Placental epithelial cell (primary cell): ENCODE data around the genes ELF4, OR13H1, SMIM10L2A and CT45A1.

DNA sequence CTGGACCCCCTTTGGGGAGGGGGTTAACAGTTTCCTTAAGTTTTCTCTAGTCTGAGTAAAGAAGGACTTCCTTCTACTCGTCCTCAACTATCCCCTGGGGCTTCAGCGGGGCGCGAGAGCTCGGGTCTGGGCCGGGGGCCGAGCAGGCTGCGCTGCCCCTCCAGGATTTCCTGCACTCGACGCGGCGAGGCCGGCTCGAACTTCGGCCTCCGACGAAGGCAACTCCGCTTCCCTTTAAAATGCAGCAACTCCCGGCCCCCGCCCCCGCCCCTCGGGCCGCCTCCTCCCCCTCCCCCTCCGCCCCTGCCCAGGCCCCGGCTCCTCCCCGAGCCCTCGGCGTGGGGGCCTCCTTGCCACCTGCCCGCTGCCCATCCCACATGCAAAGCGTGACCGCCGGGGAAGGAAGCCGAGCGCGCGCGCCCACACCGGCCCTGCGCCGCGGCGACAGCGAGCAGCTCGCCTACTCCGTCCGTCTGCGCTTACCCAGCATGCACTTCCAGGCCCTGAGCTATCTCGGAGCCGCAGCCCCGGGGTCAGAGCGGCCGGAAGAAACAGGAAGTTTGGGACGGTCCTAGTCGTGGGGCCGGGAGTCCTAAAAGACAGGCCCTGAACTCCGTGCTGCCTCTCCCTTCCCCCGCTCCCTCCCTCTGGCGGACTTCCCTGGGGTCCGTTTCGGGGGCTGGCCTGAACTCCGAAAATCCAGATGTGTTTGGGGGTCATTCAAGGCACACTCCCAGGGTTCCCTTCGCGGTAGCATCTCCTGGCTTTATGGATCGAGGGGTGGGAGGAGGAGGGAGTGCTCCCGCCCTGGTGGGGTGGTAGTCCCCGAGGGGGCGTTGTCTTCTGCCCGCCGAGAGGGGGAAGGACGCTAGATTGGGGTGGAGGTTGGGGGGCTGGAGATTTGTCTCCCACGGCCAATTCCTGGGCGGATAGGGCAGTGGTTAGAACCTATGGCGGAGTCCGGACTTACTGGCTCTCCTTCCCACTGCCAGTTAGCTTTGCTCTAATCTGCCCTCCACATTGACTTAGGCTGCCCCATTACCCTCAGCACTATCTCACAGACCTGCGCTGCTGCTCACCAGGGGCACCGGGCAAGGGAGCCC, 25.1 kb upstream of the BCORL1 start:
- CAGE, long polyA plus RNA: no peak

- CAGE, long polyA plus RNA: no peak
Observed at GRCh38 chrX:129979067-129979564, 3.3 kb upstream of the BCORL1 start.

- CAGE, long polyA plus RNA: no peak
Observed at GRCh38 chrX:130073876-130074396, 36.4 kb downstream of the ELF4 start.

- CAGE, long polyA plus RNA: no peak
Observed at GRCh38 chrX:130110086-130111153, at the start of gene ELF4. Gene ELF4 (minus strand): TSS chrX:130110497.

GRCh38 chrX:130114294-130114667, 4.0 kb upstream of the ELF4 start:
- CAGE, long polyA plus RNA: no peak

GRCh38 chrX:130887067-130887810, 15.8 kb downstream of the ENOX2 start:
- CAGE, long polyA plus RNA: no peak

DNA sequence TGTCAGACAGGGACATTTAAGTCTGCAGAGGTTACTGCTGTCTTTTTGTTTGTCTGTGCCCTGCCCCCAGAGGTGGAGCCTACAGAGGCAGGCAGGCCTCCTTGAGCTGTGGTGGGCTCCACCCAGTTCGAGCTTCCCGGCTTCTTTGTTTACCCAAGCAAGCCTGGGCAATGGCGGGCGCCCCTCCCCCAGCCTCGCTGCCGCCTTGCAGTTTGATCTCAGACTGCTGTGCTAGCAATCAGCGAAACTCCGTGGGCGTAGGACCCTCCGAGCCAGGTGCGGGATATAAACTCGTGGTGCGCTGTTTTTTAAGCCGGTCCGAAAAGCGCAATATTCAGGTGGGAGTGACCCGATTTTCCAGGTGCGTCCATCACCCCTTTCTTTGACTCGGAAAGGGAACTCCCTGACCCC, 38.1 kb downstream of the IGSF1 start:
- CAGE, long polyA plus RNA: no peak

DNA sequence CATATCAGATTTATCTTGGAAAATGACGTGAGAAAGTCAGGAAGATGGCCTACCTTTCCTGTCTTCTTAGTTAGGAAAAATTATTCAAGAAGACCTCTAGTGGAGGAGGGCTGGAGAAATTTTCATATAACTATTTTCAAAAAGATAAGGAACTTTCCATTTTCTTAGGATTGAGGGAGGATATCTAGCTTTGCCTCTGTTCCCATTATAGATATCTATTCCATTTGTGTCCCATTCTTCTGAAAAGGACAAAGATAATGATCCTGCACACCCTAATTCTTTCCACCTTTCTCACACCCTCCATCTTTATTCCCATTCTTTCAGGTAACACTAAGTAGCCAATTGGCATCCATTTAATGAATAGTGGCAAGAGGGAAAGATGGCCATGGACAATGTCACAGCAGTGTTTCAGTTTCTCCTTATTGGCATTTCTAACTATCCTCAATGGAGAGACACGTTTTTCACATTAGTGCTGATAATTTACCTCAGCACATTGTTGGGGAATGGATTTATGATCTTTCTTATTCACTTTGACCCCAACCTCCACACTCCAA, at the start of gene OR13H1:
Gene OR13H1 (plus strand): TSS at position 380 of the 554 bp plus-strand sequence.
- CAGE, long polyA plus RNA: no peak

- CAGE, long polyA plus RNA: no peak
Observed at GRCh38 chrX:131812669-131813525, 210.2 kb upstream of the STK26 start.

GRCh38 chrX:133414792-133415016, 585 bp downstream of the GPC4 start:
- CAGE, long polyA plus RNA: no peak

DNA sequence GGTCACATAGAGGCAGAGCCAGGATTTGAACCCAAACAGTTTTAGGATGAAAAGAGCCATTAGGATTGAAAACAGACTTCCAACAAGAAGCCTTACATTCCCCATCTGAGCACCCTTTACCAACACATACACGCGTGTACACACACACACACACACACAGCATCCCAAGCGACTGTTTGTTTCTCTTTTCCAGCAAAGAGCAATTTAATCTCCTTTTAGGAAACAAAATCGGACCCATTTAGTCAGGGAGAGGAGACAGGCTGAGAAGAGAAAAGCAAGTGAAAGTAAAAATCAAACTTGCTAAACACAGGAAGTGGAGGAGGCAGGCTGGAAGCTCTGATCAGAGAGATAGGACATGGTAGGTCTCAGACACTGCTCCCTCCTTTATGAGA, 62.4 kb downstream of the GPC3 start:
- CAGE, long polyA plus RNA: no peak

DNA sequence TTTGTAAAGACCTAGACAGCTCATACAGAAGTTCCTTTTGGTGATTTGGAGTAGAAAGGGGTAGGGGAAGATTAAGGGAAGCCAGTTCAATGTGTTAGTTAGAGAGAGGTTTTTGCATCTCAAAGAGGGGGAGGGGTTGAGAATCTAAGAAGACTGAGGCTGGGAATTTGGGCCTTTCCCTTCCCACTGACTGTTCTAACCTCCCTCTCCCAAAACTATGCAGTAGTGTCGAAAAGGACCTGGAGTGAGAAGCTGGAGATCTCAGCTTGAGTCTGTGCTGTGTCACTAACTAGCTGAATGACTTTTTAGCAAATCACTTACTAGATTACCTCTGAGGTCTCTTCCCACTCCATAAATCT, 55.7 kb upstream of the CCDC160 start:
- CAGE, long polyA plus RNA: no peak

GRCh38 chrX:134448119-134448417, 11.9 kb upstream of the HPRT1 start:
- CAGE, long polyA plus RNA: no peak

GRCh38 chrX:134546080-134546812, 86.3 kb downstream of the HPRT1 start:
- CAGE, long polyA plus RNA: no peak

DNA sequence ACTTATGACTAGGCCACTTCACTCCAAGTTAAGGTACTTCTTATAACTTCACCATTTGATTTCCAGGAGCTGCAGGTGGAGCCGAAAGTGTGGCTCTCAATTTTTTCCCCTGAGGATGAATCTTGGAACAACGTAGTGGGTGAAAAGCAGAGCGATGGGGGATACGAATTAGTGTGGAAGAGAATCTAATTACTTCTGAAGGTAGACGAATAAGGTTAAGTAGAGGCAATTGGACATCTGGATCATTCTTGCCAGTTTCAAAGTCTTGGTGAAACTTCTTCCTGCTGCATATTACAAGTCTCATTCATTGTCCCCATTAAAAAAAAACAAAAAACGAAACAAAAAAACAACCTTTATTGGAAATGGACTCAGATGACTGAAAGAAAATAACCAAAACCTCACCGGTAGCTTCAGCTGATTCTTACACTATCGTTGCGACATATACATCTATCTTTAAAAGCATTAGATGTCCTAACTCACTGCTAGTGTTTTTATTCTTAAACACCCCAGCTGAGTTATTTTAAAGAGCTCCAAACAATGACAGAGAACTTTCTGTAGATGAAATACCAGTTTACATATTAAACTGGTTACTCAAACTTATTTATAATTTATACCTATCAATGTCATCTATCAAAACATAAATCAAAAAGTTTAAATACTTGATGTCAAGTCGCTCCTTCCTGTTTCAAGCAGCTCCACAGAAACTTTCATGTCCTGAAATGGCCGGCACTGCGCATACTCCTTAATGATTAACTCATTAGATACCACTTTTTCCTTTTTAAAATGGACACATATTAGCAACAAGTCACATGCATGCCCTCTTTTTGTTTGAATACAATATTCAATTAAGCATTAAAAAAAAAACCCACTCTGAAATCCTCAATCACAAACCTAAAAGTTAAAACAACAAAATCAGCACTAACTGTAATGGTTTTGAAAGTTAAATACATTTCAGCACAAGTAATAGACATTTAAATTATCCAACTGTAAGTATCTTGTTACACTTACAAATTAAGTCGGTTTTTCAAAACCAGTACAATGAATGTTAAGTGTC, 87.2 kb downstream of the HPRT1 start:
- CAGE, long polyA plus RNA: no peak

- CAGE, long polyA plus RNA: no peak
Observed at GRCh38 chrX:134603872-134604367, 54.4 kb downstream of the PLAC1 start.

DNA sequence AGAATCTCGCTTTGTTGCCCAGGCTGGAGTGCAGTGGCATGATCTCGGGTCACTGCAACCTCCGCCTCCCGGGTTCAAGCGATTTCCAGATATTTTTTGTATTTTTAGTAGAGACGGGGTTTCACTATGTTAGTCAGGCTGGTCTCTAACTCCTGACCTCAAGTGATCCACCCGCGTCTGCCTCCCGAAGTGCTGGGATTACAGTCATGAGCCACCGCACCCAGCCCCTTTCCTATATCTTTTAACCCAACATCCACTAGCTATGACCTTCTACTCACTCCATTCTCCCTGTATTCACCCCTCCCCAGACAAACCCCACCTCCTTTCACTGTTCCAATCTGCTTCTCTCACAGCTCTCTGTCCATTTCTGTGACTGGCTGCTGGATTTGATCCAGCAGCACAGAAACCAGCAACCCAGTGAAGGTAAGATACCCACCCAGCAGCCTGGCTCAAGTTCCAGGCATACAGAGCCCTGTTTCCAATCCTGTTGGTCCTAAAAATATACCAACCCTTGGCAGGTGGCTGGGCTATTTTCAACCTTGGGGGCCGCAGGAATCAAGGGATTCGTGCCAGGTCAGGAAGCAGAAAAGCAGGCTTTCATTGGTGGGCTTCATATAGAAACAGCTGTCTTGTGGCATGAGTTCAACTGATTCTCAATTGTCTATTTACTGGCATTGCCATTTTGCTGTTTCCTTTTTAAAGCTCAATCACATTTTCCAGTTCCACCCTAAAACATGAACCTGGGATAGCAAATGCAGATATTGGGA, 18.8 kb upstream of the MOSPD1 start:
- CAGE, long polyA plus RNA: no peak

GRCh38 chrX:135317080-135317799, 8.0 kb downstream of the ETDC start:
- CAGE, long polyA plus RNA: no peak

DNA sequence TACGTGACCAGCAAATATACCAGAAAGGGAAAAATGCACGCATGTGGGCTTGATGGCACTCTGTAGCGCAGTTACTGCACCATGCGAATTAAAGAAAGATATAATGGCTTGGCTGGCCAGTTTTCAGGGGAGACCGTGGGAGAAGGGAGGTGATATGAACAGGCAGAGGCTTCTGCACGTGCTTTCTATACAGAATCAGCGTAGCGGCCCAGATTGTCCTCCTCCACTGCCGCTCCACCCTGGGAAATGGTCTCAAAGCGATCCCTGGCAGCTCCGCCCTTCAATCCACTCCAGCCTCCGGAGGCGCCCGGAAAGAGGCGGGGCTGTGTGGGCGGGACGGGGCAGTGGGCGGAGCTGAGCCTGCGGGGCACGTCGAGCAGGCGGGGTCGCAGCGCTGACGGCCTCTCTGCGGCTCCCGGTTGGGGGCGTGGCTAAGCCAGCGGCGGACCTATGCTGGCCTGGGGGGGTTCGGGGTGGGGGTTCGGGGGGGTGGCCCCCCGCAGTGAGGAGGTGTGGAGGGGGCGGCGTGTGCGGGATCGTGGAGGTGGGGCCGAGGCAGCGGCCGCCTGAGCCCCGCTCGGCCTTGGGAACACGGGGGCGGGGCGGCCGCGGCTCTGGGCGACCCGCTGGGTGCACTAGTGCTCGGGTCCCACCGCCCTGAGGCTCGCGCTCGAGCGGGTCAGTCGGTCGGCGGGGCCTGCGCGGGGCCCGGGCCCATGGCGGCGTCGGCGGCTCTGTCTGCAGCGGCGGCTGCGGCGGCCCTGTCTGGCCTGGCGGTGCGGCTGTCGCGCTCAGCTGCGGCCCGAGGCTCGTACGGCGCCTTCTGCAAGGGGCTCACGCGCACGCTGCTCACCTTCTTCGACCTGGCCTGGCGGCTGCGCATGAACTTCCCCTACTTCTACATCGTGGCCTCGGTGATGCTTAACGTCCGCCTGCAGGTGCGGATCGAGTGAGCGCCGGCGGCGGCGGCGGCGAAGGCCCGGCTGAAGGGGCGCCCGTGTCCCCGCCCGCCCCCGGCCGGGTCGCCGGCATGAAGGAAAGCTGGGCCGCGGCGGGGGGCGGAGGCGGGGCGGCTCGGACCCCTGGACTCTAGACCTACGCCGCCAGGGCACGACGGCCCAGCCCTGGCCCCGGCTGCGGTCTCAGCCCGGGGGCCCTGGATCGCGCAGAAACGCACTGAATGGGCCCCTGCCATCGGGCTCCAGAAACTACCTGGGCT, at the start of gene SMIM10L2A:
Gene SMIM10L2A (plus strand): TSS at position 529 of the 1,219 bp plus-strand sequence.
- CAGE, long polyA plus RNA: no peak

DNA sequence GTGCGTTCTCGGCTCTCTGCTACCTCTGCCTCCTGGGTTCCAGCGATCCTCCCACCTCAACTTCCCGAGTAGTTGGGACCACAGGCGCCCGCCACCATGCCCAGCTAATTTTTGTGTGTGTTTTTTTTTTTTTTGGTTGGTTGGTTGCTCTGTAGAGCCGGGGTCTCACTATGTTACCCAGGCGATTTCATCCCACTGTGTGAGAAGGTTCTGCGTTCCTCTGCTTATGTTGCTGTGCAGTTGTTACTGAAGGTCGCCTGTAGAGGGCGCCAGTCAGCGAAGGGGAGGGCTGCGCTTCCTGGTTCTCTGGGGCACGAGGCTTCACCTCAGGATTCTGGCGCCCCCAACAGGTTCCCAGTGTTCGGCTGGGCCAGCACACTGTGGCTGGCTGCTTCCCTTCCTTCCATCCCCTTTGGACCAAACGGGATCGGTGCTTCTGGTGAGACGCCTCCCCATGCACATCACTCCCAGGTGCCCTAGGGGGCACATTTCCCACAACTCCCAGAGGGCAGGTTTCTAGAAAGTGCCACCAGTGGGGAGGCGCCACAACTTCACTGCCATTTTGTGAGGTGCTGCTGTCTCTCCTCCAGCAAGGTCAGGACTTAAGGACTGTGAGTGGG, at the start of gene CT45A1:
Gene CT45A1 (plus strand): TSS at position 543 of the 620 bp plus-strand sequence.
- CAGE, long polyA plus RNA: no peak